Cardiac septum (tissue), 1 donor: ENCODE results near the genes QDPR and SLIT2.

DNA sequence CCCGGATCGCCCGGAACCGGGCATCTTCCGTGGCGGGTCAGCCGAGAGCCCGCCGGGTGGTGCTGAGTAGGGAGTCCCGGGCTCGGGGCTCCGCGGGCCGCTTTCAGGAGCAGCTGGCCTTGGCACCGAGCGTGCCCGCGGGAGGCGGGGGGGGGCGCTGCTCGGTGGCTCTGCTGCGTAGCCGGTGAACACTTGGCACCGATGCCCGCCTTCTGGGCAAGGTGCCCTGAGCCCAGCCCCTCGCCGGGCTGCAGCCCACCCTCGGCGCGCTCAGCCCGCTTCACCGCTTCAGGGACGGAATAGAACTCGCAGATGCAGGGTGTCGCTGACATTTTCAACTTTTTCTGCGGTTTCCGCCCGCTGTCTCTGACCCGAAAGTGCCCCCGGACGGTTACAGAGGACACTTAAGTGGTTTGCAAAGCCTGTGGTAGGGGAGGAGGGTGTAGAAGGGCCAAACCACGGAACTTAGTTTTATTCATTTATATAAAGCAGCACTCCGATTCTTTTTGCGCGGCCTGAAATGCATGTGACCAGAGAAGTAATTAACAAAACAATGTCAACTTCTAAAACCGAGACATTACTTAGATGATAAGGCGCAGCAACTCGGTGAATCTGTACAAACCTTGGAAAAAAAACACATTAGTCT is 712 bp downstream of the CD38 start:
- PRO-cap = no peak

DNA sequence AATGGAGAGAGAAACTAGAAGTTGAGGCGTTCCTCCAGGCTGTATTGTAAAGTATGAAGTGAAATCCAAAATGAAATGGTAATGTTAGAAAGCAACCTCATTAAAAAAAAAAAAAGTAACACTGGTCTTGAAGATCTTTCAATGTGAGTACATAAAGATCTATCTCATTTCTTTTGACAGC is 1.5 kb downstream of the CD38 start:
- PRO-cap = no peak

GRCh38 chr4:15936449-15937009 is 2.0 kb downstream of the FGFBP1 start:
- PRO-cap = no peak

GRCh38 chr4:16081916-16082842 is 1.6 kb downstream of the PROM1 start:
- PRO-cap = no peak

DNA sequence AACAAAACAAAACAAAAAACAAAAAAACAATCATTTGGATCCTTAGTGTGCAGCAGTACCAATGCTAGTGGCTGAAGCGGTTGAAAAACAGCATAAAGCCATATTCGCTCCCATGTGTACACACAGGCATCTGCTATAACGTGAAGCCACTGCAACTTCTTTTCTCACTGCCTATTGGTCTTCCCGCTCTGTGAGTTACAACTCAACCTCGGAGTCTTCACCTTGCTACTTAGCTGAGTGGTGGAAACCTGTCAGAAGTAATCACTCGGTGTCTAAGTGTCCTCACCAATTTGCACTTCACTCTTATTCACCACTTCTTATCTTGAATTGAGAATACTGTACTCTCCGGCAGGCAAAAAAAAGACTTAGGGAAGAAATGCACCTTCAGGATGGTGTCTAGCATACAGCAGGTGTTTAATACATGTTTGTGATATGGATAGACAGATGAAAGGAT is 527 bp upstream of the PROM1 start:
- PRO-cap = no peak

DNA sequence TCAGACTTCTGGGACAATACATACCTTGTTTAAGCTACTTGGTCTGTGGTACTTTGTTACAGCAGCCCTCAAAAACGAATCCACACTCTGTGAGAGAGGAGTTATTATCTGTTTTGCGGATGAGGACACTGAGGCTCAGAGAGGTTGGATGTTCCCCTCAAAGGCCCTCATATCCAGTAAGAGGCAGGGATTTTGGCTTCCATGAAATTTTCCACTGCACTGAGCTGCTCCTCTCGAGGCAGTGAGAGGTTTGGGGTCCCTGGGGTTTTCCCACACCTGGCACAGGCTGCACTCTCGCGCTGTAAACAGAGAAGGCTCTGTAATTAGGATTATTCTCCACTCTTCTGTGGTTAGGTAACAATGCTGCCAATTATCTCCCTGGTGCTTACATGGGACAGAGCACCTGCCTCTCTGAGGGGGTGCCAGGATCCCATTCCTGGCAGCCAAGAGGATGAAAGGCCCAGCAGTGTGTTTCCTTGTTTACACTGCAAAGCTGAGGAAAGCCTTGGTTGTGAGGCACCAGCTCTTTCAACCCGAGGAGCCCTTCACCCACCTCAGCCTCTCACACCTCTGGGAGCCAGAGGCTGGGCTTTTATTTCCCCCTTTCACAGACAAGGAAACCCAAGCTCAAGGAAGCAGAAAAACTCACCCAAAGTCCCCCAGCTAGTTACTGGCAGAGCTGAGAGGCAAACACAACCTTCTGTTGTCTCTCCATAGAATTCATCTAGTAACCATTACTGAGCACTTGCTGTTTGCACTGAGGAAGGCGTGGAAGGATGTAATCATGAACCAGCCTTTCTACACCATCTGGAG is 39.5 kb upstream of the PROM1 start:
- PRO-cap = no peak

GRCh38 chr4:16212339-16213050 is 13.8 kb downstream of the TAPT1 start:
- PRO-cap = no peak

DNA sequence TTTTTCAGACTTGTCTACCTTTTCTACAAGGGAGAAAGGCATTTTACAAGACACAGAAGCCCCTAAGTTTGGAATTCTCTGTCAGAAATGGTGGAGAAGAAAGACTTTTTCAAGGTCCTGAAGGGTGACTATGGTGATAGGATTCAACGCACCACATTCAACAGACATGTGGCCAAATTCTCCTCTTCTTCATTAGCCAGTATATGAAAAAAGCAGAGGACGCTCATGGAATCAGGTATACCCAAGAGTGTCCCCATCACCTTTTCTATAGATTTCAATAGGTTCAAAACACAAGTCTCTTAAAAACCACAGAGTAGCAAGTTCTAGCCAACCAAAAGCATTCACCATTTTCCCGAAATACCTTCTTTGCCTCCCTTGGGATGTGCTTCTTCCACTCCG is 156.0 kb downstream of the LDB2 start:
- PRO-cap = no peak

- PRO-cap = no peak
Observed at GRCh38 chr4:16745847-16746388, 152.5 kb downstream of the LDB2 start.

GRCh38 chr4:16843940-16844671 is 54.3 kb downstream of the LDB2 start:
- PRO-cap = bidirectional peak, plus-strand start at chr4:16844419, minus-strand start at chr4:16844217

DNA sequence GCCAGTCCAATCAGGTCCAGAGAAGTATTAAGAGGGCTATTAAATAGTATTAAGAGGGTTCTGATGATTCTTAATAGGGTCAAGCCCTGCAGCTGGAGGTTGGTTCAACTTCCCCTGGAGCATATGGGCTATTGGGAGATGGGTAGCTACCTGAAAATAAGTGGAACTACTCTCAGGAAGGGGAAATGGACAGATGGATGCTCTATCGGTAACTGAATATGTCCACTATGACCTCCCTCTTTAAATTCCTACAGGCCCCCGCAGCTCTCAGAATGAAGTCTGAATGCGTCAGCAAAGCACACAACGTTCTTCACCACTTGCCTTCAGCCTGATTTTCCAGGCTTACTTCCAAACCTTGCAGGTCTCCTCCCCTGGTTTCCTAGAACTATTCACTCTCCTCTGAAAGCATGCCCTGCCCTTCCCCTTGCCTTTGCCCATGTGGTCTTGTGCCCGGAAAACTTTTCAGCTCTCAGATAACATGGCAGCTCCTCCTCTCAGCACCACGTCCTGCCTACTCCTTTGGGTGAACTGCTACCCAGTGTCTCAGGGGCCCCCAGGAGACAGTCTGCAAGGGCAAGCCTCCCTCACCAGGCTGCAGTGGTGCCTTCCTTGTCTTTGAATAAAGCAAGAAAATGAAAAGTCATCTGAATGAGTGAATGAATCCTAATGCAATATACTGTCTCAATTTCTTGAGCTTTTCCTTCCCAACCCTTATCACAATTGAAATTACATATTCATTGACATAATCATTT is 268.5 kb upstream of the LDB2 start:
- PRO-cap = no peak

DNA sequence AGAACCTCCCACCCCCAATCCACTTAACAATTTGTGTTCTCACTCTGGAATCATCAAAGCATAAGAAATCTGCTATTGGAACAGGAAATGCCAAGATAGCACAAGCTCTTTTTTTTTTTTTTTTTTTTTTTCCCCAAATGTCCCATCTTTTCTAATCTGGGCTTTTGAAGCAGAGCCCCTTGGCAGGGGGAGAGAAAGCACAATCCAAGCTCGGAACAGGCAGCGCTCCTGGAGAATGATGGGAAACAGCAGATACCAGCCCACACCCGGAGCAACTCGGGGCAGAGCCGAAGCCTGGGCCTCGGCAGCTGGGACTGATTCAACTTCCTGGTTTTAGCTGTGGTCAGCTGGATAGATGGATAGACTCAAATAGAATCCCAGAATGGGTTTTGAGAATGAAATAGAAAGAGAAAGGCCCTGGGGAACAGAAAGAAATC is 235.1 kb downstream of the QDPR start:
- PRO-cap = no peak

GRCh38 chr4:17511456-17512543 is at the start of gene QDPR:
Gene QDPR, minus strand, starts transcription at chr4:17512090.
- PRO-cap = unidirectional peak, minus-strand start at chr4:17512090; unidirectional peak, minus-strand start at chr4:17512234

GRCh38 chr4:17811104-17812128 is 637 bp downstream of the NCAPG start:
- PRO-cap = no peak

GRCh38 chr4:19195440-19196135 is 1056.1 kb upstream of the SLIT2 start:
- PRO-cap = no peak

GRCh38 chr4:19941715-19942096 is 310.0 kb upstream of the SLIT2 start:
- PRO-cap = no peak

GRCh38 chr4:20178557-20178810 is 73.2 kb upstream of the SLIT2 start:
- PRO-cap = no peak

DNA sequence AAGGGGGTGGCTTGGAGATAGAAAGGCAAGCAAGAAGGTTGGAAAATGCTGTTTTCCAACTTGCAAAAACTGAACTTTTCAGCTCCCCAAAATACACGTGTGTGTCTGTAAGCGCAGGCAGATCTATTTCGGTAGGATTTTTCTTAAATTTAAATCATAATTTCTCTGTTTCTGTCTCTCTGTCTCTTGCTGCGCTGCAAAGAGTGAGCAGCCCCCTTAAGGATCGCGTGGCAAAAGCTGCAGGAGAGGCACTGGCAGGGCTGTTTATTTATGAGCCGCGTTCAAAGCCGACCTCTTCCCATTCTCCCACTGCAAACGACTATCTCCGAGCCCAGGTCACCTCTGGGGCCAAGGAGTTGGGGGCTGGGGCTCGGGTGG is 433 bp upstream of the SLIT2 start:
- PRO-cap = no peak

DNA sequence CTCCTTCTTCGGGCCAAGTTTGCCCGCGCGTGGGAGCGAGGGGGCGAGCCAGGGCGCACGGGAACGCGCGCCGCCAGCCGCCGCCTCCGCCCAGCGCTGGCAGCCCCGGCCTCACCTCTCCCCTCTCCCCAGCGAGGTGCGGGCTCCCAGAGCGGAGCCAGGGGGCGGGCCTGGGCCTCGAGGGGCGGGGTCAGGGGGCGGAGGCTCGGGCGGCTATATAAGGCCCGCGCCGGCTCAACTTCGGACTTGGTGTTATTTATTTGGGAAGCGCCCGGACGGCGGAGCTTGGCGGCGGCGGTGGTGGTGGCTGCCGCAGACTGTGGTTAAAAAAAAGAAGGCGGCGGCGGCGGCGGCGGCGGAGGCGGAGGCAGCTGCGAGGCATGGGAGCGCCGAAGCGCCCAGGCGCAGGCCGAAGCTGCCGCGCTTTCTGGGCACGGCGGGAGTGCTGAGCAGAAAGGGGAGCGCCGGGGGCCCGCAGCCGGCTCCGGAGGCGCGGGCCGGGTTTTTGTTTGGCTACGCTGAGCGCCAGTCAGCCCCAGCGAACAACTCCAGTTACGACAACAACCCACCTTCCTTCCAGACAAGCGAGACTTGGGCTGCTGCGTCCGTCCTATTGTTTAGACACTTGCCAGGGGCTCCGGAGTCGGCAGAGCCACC is at the start of gene SLIT2:
TSS of gene SLIT2 (plus strand) at position 245 of the 657 bp plus-strand sequence.
- PRO-cap = bidirectional peak, plus-strand start at position 249 of the sequence, minus-strand start at position 119 of the sequence

GRCh38 chr4:20253279-20253612 is 1.5 kb downstream of the SLIT2 start:
- PRO-cap = no peak